ENCODE measurements around the genes RAB1B, YIF1A and RIN1.

DNA sequence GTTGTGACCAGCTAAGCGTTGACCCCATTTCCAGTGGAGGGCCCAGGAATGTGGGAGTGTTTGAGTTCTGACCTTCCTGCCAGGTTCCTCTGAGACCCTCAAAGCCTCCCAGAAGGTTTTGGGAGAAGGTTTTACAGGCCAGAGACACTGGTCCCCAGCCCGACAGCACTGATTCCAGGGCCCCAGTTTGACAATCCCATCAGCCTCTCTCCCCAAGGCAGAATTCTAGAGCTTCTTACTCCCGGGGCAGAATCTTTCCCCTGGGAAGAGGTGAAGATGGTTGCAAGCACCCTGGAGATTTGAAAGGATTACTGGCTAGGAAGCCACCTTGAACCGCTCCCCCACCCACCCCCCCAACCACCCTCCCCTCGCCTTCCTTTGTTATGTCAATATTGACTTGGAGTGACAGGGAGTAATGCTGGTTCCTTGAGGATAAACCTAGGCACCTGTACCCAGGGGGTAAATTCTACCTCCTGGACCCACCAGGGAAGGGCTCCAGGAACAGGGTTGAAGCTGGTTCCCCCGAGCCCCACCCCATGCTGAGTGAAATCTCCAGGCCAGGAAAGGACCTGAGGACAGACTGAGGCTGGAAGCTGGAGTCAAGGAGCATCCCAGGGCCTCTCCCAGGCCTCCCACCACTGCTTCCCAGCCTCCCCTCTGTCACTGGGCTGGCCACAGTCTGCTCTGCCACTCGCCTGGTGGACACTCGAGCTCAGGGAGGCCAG, 3.0 kb downstream of the OVOL1 start:
- PRO-cap: no peak

DNA sequence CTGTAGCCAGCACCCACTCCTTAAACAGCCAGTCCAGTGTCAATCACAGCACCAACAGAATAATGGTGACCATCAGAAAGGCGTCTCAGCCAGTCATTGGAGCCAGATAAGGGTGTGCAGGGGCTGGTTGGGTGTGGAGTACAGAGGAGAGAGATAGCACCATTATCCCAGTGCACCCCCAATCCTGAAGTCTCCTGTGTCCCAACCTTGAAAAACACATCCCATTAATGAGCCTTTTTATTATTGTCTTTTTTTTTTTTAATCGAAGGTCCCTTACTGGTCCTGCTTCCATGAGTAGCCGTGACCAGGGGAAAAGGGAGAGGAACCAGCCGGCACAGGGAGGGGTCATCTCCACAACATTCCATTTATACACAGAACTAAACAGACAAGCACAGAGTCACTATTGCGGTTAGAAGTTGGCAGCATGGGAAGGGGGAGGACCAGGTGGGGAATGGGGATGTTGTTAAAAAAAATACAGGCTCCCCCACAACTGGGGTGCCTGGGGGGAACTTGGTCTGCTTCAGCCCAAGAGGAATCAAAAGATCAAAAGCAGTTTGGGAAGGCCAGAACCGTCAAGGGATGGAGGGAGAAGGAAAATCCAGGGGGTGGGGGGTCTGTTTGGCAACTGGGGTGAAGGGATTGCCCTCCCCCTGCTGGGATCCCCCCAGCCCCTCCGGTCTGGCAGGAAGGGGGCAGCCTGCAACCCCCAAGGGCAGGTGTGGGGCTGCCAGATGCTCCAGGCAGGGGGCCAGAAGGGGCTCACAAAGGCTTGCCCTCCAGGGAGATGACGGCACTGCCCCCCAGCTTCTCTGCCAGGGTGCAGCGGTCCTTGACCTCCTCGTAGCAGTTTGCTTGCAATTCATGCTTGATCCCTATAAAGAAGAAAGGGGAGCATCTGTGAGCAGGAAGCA, 3.1 kb downstream of the CFL1 start:
- PRO-cap: no peak

DNA sequence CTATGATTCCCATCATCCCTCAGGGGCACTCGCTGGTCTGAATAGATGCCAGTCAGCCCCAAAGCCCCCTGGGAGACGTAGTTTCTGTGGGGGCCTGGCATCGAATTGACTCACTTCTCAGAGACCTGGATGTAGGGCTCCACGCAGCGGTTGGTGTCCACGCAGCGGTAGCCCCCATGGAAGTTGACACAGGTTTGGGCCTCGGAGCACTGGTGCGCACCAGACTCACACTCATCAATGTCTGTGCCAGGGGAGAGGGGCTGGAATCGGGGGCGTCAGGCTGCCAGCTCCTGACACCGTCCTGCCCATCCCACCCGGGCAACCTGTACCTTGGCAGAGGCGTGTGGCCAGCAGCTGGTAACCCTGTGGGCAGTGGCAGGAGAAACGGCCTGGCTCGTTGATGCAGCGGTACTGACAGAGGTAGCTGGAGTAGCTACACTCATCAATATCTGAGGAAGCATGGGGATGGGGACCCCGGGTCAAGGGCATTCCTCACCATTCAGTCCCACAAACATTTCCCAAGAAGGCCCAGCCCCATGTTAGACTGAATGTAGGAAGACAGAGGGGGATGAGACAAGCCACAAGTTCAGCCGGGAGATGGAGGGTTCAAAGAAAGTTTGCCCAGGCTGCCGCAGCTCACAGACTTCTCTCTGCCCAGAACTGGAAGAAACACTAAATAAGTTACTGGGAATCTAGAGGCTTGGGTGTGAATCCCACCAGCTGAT, 4.3 kb downstream of the EFEMP2 start:
- PRO-cap: no peak

GRCh38 chr11:65868906-65869176, 3.8 kb downstream of the EFEMP2 start:
- PRO-cap: no peak

DNA sequence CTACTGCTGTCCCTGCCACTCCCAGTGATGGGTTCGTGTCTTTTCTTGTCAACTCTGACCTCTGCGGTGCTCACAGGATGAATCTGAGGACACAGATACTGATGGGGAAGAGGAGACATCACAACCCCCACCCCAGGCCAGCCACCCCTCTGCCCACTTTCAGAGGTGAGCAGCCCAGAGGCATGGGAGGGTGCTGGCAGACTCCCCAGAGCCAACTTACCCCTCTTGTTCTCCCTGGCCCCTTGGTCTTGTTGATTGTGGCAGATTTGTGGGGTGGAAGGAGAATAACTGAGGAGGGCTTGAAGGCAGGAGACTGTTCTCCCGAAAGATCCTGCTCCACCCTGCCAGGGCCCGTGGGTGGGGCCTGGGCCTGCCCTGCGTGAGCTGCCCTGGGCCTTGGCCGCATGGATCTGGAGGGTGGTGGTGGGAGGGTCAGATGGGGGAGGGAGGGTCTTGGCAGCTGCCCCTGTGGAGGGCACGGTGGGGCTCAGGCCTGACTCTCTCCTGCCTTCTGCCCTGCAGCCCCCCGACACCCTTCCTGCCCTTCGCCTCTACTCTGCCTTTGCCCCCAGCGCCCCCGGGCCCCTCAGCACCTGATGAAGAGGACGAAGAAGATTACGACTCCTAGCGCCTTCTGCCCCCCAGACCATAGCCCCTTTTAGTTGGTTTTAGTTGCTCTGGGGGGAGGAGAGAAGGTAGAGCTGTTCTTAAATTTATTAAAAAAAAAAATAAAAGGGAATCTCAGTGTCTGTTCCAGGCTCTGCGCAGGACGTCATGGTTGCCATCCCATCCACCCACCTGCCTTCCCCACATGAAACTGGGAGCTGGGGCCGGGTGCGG, 1.8 kb downstream of the DRAP1 start:
- PRO-cap: no peak

GRCh38 chr11:65968057-65969468, 7.0 kb downstream of the SART1 start:
- PRO-cap: no peak

GRCh38 chr11:65988095-65988611, 13.8 kb downstream of the EIF1AD start:
- PRO-cap: no peak

GRCh38 chr11:65988809-65989393, 13.1 kb downstream of the EIF1AD start:
- PRO-cap: unidirectional peak, minus-strand start at chr11:65988949

DNA sequence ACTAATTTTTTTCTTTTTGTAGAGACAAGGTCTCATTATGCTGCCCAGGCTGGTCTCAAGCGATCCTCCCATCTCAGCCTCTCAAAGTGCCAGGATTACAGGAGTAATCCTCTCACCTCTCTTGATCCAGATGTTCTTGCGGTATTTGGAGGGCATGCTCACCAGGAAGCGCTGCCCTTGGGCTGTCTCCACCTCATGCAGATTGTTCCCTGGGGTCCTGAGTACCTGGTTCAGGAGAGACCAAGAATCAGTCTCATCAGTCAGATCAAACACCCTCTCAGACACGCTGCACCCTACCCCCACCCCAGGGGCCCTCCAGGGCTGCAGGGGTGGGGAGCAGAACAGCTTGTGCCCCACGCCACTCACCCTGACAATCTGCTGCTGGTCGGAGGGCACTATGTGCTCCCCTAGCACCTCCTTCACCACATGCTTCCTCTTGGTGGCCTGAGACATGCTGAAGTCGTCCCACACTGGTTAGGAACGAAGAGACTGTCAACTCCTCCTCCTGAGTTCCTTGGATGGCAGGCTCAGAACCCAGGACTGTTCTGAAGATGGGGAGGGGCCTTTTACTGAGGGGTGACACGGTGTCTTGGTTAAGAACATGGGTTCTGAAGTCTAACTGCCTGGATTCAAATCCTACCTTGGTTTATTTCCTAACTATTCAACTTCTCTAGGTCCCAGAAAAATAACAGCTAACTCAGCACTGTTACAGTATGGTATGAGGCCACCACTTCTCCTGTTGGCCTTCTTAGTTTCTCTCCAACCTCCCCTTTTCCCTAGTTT, 1.8 kb downstream of the EIF1AD start:
- PRO-cap: no peak

DNA sequence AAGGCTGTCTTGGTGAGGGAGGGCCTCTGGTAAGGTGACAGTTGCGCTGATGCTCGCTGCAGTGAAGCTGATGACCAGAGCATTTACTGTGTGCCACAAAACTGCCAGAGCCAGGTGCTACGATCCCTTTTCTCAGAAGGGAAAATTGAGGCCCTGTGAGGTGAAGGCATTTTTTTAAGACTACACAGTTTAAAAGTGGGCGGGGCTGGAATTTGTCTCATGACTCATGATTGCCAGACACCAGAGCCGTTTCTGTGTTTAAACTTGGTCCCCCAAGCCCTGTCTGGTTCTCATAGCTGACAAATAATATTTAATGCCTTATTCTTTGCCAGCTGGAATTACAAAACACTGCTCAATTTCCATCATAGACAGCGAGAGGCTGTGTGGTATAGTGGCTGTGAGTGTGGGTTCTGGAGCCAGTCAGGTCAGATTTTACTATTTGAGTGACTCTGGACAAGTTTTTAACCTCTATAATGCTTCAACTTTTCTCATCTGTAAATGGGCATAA, 10.4 kb downstream of the PACS1 start:
- PRO-cap: no peak

GRCh38 chr11:66126589-66127726, 56.9 kb downstream of the PACS1 start:
- PRO-cap: bidirectional peak, plus-strand start at chr11:66126956, minus-strand start at chr11:66126901

- PRO-cap: no peak
Observed at GRCh38 chr11:66183713-66183842, 73.9 kb upstream of the KLC2 start.

DNA sequence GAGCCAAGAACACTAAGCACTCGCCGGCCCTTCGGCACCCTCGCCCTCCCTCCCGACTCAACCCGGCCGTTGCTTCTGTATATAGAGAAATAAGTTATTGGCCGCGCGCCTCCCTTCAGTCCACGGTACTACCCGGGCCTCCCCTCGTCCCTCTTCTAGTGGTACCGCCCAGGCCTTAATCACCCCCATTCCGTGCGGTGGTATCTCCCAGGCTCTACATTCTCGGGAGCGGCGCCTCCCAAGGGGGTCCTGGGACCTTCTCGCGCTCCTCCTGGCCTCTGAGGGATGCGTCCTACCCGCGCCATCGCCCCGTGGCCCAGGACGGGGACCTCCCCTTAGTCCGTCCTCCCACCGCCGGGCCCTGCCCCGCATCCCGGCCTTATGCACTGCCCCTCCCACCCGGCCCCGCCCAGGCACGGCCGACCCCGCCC, 1.2 kb upstream of the RAB1B start:
- PRO-cap: bidirectional peak, plus-strand start at position 217 of the sequence, minus-strand start at position 157 of the sequence; bidirectional peak, plus-strand start outside the sequence, minus-strand start at position 337 of the sequence

DNA sequence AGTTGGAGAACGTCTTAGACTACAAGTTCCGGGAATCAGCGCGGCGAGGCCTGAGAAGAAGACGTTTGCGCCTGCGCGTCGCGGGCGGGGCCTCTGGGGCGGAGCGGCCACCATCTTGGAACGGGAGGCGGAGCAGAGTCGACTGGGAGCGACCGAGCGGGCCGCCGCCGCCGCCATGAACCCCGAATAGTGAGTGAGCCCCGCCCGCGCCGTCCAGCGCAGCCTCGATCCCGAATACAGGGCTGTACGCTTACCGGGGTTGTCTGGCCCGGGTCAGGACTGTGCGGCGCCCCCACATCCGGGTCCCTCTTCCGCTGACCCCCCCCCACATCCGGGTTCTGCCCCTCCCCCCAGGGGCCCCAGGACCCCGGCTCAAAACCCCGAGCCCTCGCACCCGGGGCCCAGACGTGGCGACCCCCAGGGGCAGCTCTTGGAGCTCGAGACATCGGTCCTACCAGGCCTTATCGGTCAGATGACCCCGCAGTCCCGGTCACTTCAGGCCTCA, at the start of gene RAB1B:
Gene RAB1B, plus strand, starts transcription at position 135 of the 505 bp plus-strand sequence.
- PRO-cap: bidirectional peak, plus-strand start at position 113 of the sequence, minus-strand start outside the sequence; unidirectional peak, plus-strand start at position 404 of the sequence

DNA sequence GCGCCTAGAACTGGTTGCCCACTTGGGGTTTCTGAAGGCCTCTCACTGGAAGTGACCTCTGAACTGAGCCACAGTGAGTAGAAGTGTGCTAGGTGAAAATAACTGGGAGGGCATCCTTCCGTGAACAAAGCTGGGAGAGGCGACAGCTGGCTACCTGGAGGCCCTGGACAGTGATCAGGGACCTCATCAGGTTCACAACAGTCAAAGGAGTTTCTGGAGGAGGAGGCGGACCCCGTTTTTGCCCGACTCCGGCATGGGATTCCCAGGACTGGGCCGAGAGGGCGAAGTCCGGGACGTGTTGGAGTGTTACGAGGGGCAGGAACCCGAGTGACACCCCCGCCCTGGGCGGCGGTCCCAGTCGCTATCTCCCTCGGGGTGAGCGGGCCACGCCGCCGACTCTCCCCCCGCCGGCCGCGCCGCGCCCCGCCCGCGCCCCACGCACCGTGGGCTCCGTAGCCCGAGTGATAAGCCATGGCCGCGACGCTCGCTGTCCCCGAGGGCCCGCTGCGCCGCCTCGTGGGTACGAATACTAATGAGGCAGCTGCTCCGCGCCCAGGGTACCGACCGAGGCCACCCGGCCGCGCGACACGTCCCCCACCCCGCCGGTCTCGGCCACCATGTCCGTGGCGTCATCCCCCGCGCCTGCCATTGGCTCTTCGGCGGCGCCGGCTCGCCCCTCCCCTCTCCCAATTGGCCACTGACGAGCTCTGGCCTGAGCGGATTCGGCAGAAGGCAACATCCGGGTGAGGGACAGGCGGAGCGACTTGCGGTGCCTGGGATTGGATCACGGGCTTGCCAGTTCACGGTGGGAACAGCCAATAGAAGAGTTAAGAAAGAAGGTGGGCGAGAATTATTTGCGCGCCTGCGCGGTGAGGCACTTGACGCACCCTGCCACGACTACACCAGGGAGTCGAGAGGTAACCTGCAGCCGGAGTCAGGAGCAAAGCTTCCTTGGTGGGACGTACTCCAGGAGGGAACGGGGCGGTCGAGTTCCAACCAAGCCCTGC, at the start of gene YIF1A:
Gene YIF1A, minus strand, starts transcription at position 631 of the 1,007 bp plus-strand sequence.
- PRO-cap: unidirectional peak, minus-strand start at position 463 of the sequence; bidirectional peak, plus-strand start at position 905 of the sequence, minus-strand start at position 619 of the sequence

DNA sequence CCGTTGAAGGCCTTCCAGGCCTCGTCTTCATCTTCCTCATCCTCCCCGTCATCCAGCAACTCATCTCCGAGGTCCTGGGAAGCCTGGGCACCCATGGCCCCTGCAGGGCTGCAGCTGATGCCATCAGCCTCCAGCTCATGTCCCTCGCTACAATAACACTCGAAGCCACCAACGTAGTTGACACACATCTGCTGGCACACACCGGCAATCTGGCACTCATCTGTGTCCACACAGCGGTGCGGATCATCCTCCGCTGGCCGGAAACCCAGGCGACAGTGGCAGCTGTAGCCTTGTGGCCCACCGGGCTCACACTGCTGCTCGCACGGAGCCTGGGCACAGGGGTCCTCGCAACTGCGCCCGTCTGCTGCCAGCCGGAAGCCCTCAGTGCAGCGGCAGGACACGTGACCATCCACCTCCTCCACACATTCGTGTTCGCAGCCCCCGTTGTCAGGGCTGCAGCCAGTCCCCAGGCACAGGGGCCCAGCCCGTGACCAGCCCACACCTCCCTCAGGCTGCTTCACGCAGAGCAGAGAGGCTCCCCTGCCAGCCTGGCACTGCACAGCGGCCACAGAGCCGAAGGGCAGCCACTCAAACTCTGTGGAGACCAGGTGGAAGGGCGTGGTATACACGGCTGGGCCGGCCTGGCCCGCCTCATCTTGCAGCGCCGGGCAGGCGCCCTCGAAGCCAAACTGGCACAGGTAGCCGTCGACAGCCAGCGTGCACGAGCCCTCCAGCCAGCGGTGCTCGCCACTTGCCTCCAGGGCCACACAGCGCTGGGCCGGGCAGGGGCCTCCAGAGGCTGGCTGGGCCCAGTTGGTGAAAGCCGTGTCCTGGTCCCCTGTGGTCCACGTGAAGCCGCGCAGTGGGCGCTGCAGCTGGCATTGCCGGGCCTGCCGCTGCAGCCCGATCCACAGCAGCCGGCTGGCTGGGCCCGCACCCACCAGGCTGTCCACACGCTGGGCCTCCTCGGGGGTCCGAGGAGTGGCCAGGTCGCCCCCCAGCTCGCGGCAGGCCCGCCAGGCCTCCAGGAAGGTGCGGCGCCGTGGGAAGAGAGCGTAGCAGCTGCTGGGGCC, 640 bp downstream of the CD248 start:
- PRO-cap: no peak

DNA sequence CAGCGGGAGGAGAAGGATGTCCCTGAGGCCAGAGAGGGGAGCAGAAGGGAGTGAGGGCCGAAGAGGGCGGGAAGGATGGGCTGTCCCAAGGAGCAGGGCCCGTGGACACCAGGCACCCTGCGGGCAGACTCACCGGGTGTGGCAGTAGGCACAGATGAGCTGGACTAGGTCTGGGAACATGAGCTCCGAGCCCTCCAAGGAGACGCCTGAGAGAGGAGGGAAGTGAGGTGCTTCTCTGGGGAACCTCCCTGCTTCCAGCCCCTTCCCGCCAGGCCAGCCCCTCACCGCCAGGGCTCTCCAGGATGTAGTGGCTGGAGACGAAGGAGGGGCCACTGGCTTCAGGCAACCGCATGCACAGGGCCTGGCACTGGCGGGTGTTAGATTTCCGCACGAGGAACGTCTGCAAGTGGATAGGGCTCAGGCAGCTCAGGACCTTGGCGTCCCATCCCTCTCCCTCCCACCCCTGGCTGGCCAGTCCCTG, 717 bp downstream of the RIN1 start:
- PRO-cap: no peak

- PRO-cap: no peak
Observed at GRCh38 chr11:66335958-66336896, at the start of gene RIN1. Gene RIN1 (minus strand): TSS chr11:66336434.

DNA sequence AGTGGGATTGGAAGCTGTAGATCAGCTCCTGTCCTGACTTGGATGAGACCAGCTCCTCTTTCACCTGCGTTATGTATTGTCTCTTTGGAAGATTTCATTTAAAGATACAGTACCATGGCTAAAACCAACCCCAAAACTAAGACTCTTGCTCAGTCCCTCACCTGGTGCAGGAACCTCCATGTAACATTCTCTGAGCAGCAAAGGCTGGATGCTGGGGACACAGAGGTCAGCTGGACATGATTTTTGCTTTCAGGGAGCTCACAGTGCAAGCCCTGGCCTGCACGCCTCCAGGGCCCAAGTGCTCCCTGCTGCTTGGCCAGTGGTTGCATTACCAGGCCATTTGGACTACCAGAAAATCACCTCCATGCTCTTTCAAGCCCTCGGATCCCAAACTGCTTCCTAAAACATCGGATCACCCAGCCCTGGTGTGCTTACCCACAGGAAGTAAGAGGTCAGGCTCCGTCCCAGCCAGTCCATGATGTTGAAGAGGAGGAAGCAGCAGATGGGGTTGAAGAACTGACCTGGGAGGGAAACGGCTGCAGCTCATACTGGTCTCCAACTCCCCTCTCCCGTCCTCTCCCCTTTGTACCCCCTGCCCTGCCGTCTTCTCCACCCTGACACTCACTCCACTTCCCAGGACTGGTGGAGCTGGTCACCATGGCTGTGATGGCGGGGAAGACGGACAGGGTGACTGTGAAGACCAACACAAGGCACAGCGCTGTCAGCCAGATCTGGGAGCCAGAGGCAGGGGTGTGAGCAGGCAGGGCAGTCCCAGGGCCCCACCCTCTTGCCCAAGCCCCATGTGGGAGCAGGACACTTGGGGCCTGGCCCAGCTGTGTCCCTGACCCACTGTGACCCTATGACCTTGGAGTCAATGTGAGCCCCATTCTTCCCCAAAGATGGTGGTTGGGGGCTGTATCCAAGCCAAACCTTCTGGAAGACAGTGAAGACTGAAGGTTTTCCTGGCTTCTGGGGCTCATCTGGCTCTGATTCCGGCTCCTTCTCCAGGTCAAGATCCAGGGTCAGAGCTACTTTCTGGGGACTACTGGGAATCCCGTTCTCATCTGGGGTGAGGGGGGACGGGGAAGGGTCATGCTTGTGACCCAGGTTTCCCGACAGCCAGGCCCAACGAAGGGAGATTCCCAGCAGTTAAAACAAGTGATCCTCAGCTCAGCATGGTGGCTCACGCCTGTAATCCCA, 5.7 kb downstream of the SLC29A2 start:
- PRO-cap: no peak

DNA sequence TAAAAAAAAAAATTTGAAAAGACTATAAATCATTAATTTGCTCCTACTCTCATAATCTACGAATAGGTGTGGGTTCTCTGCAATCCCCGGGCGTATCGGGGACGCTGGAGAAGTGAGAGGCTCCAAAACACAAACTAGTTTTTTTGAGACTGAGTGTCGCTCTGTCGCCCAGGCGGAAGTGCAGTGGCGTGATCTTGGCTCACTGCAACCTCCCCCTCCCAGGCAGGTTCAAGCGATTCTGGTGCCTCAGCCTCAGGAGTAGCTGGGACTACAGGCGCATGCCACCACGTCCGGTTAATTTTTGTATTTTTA, 707 bp upstream of the SLC29A2 start:
- PRO-cap: bidirectional peak, plus-strand start at position 235 of the sequence, minus-strand start at position 136 of the sequence

Measured in NALM6 (cell line).